ENCODE measurements around the genes NBEAL1 and CREB1.

GRCh38 chr2:202807103-202807855, 64.3 kb downstream of the ICA1L start:
- PRO-cap, result no peak

GRCh38 chr2:202912429-202912865, 372 bp downstream of the CARF start:
- PRO-cap, result bidirectional peak, plus-strand start at chr2:202912574, minus-strand start at chr2:202912531

GRCh38 chr2:203014298-203015060, at the start of gene NBEAL1:
Gene NBEAL1, plus strand, starts transcription at chr2:203014875.
- PRO-cap, result bidirectional peak, plus-strand start at chr2:203014921, minus-strand start at chr2:203014543

- PRO-cap, result no peak
These were observed 34.5 kb upstream of the CD28 start for GRCh38 chr2:203671891-203672299.

DNA sequence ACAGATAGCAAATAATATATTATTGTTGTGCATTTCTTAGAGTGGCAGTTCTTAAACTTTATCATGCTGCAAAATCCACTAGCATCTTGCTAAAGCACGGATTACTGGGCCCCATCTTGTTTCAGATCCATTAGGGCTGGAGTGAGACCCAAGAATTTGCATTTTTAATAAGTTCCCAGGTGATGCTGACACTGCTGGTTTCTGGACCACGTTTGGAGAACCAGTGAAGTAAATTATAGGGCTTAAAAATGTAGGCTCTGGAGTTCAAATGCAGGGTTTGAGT, 46.5 kb upstream of the PARD3B start:
- PRO-cap, result no peak

DNA sequence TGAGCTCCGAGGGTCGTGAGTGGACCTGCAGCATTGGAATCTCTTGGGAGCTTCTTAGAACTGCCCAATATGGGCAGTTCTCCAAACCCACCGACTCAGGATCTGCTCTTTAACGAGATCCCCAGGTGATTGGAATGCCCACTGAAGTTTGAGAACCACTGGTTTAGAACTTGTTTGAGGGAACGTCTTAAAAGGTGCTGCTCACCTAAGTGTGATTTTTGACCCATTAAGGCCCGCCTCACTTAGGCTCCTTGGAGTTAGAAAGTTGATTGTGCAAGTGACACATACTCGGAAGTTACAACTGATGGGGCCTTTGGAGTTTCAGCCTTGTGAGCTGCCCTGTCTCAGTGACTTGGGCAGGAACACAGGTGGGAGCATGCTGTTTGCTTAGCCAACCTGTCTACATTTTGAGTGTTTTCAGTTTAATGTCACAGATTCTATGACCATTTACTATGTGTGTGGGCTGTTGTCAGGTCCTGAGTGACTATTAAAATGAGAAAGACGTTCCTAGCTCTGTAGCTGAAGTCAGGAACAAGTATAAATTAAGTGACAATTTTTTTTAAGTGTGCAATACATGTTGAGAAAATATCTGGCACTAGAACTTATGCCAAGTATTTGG, 1.1 kb downstream of the PARD3B start:
- PRO-cap, result no peak

GRCh38 chr2:204670334-204670533, 125.0 kb downstream of the PARD3B start:
- PRO-cap, result no peak

- PRO-cap, result no peak
These were observed 140.8 kb downstream of the PARD3B start for GRCh38 chr2:204686065-204686405.

GRCh38 chr2:205273239-205273844, 409.0 kb upstream of the NRP2 start:
- PRO-cap, result no peak

- PRO-cap, result no peak
These were observed 32.0 kb upstream of the NRP2 start for GRCh38 chr2:205650218-205650763.

- PRO-cap, result no peak
These were observed 63.9 kb downstream of the NRP2 start for GRCh38 chr2:205746143-205746734.

GRCh38 chr2:206083299-206084209, 2.4 kb downstream of the INO80D start:
- PRO-cap, result no peak

DNA sequence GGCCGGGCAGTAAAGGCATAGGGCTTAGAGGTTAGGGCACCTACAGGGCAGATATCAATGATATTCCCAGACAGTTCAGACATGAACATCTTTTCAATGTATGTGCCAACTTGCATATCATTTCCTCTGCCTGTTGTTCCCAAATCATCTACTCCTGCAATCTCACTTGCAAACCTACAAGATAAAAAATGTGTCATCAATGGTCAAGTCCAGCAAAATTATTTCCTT, 12.4 kb downstream of the NDUFS1 start:
- PRO-cap, result no peak

DNA sequence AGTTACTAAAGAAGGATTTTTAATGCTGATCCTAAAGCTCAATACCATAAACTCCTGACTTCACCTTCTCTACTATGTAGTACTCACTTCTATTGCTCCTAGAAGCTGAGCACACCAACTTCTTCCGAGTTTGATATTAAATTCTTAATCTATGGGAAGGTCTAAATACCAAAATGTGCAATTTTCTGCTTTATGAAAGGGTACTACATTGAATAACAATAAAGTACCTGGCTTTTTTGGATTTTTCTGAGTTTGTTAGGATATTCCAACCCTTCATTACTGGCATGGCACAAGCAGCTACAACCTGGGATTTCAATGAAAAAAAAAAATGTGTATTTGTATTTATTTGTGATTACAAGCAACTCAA, 10.5 kb downstream of the NDUFS1 start:
- PRO-cap, result no peak

DNA sequence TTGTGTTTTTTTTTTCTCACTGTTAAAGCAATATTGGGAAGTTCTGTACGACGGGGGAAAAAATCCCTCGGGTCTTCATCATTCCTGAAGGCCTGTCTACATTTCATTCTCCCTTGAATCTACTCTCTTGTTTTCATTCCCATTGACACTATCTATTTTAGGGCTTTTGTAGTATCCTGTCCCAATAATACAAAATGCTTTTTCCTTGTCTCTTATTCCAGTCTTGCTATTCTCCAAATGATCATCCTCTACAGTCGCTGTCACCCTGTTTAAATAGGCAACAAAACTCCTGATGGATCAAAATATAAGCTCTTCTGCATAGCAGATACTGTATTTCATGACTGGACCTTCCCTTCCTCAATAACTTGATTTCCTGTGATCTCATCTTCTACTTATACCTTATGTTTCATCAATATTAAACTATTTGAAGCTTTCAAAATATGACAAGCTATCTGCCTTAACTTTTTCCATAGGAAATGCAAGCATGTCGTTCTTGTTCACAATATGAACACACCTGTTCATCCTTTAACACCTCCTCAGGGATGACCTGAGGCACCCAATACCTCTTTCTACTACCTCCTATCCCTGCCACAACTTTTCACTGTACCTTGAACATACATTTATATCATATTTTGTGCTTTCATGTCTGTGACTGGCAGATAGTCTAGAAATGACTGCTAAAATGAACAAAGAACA, 8.2 kb downstream of the NDUFS1 start:
- PRO-cap, result no peak

DNA sequence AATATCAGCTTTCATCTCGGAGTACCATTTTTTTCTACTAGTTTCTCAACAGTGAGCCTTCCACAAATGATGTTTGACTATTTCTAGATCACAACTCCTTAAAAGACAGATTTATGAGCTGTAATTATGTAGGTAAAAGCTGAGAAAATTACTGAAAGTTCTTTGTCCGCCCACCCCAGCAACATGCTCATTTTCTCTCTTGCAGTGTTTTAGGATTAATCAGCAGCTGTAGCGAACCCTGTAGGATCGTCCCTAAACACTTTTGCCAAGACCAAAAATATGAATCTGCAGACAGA, 361 bp downstream of the CMKLR2 start:
- PRO-cap, result no peak

DNA sequence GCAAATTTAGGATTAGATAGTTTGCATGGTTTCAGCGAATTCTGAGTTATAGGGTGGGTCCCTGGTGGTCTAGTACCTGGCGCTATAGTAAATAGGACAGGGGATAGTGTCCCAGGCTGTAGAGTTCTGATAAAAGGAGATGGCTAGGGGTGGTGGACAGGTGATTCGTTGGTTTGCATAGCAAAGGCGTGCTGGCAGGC, 7.0 kb upstream of the ZDBF2 start:
- PRO-cap, result no peak

- PRO-cap, result no peak
These were observed 485 bp downstream of the MDH1B start for GRCh38 chr2:206764659-206765026.

DNA sequence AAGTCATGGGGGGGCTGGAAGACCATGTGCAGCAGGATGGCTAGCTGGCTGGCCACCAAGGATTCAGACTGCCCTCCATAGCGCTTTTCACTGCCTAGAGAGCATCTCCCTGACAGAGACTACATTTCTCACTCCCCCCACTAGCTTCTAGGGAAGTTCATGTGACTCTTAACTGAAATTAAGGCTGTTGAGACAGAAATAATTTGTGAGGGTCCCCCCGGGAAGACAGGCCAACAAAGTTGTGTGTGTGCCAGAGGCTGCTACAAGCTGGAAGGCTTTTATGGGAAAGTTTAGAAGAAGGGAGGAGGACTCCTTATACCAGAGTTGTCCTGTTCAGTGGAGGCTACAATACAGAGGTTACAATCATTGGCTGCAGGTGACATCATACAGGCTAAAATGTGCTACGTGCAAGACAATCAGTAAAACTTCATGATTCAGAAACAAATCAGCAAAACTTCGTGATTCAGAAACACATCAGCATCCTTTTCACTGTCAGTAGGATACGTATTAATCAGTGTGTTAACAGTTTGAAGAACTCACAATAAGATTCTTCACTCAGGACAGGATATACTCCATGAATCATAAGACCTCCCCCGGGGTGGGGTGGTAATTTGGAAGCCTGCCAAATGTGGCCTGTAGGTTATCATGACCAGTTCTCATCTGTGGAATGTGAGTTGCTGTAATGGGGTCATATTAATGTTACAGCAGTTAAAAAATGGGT, 135.1 kb upstream of the CREB1 start:
- PRO-cap, result no peak

DNA sequence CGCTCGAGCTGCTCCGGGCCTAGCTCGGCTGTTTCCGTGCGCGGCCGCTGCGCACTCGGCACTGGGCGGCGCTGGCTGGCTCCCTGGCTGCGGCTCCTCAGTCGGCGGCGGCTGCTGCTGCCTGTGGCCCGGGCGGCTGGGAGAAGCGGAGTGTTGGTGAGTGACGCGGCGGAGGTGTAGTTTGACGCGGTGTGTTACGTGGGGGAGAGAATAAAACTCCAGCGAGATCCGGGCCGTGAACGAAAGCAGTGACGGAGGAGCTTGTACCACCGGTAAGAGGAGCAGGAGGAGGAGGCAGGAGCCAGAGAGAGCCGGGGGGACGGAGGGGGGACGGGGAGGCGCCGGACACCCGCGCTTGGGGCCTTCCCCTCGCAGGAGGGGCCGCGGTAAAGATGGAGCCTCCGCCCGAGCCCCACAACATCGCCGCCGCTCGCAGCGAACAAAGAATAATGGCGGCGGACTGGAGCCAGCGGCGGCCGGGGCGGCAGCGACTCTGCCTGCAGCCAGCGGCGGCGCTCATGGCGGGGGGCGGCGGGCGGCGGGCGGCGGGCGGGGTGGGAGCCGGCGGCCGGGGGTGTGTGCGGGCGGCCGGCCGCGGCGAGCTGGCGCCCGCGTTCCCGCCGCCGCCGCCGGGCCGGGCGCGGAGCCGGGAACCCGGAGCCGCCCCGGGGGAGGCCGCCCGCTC, at the start of gene CREB1:
TSS of gene CREB1 (plus strand) at position 100 of the 685 bp plus-strand sequence.
- PRO-cap, result bidirectional peak, plus-strand start at position 106 of the sequence, minus-strand start outside the sequence

Measured in ReNcell CX (cell line).